Pulmonary artery (tissue), 1 donor: ENCODE data around the gene H4C12.

DNA sequence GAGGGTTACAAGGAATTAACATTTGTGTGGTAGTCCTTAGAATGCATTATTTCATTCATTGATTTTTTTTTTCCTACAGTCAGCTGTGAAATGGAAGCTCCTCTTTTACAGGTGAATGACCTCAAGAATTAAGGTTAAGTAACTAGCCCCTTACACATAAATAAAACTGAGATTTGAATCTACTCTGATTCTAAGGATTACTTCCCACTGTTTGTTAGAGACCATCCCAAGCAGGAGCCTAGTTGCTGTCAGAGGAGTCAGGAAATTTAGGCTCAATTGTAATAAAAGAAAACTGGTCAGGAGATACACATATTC, 1.8 kb downstream of the H2BC10 start:
- PRO-cap = no peak

GRCh38 chr6:26422819-26423515, 17.3 kb upstream of the BTN3A3 start:
- PRO-cap = no peak

- PRO-cap = no peak
Observed at GRCh38 chr6:26462984-26463600, 5.3 kb downstream of the BTN2A1 start.

DNA sequence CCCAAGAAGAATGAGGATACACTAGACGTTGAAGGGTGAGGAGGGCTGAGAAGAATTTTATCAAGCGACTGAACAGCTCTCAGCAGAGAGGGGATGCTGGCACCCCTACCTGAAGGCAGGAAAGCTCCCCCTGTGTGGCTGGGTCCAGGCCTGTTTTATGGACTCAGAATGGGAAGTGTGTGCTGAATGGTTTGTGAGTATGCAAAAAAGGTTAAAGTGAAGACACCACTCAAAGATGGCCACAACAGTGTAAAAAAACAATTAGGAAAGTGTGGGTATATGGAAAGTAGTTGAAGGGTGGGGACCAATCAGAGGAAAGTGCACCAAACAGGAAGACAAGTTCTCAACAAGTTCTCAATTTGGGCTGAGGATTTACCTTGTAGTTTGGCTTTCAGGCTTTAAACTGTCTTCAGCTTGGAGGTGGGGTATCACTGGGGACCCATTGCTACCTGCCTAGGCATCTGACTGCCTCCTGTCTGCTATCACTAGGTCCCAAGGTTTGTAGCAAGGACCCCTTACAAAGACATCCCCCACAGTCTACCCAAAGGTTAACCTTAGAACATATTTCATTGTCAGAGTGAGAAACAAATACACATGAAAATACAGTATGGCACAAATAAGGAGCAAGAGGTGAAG, 15.1 kb downstream of the BTN2A1 start:
- PRO-cap = no peak

- PRO-cap = no peak
Observed at GRCh38 chr6:26523545-26524140, 14.5 kb upstream of the HMGN4 start.

GRCh38 chr6:26553683-26554537, 15.7 kb downstream of the HMGN4 start:
- PRO-cap = no peak

GRCh38 chr6:26575288-26575805, 21.4 kb upstream of the ABT1 start:
- PRO-cap = no peak

DNA sequence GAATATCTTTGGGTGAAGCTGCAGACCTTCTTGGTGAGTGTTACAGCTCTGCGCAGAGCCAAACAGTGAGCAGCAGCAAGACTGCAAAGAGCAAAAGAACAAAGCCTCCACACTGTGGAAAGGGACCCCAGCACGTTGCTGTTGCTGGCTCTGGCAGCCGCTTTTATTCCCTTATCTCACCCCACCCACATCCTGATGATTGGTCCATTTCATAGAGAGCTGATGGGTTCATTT, 176.6 kb downstream of the H2BC11 start:
- PRO-cap = unidirectional peak, minus-strand start at position 137 of the sequence

- PRO-cap = no peak
Observed at GRCh38 chr6:27018434-27019016, 114.1 kb downstream of the H2BC11 start.

DNA sequence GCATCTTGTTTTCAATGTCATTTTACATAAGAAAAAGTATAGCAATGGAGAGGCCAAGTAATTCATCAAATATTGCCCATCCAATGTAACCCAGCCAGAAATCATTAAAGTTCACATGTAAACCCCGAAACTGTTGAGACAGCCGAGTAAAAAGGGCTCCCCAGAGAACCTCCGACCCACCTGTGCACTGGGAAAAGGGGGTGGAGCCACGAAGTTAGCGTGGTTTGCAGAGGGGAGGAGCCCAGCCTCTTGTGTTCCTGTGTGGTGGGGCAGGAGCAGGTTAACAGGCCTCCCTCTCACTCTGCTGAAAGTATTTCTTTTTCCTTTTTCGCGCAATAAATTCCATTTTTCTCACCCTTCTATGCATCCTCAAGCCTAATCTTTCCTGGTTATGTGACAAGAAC, 54.0 kb downstream of the H2BC11 start:
- PRO-cap = no peak

DNA sequence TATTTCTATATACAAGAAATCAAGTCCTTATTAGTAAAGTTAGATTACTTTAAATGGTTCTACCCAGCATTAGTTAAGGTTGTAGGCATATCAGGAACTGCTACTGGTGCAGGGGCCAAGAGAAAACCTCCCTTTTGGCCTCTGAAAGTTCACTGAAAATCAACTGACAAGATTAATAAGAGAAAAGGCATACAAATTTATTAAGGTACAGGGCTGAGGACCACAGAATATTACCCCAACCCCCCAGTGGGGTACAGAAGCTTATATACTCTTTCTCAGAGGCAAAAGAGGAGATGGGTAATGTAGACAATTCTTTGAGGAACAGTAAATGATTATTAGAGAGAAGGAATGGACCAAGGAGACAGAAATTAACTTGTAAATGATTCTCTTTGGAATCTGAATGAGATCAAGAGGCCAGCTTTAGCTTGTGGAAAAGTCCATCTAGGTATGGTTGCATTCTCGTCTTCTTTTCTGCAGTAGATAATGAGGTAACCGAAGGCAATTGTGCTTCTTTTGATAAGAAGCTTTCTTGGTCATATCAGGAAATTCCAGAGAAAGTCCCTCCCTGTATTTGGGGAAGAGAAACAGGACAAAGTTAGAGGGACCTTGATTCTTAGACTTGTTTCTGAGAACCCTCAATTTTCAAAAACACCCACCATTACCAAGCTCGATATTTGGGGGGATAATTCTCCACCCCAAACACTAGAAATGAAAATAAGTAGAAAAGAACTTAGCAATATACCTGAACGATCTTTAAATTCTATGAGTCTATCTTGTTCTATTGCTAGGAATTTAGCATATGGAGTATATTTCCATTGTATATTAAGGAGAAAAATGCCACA, 744 bp upstream of the H4C9 start:
- PRO-cap = no peak

DNA sequence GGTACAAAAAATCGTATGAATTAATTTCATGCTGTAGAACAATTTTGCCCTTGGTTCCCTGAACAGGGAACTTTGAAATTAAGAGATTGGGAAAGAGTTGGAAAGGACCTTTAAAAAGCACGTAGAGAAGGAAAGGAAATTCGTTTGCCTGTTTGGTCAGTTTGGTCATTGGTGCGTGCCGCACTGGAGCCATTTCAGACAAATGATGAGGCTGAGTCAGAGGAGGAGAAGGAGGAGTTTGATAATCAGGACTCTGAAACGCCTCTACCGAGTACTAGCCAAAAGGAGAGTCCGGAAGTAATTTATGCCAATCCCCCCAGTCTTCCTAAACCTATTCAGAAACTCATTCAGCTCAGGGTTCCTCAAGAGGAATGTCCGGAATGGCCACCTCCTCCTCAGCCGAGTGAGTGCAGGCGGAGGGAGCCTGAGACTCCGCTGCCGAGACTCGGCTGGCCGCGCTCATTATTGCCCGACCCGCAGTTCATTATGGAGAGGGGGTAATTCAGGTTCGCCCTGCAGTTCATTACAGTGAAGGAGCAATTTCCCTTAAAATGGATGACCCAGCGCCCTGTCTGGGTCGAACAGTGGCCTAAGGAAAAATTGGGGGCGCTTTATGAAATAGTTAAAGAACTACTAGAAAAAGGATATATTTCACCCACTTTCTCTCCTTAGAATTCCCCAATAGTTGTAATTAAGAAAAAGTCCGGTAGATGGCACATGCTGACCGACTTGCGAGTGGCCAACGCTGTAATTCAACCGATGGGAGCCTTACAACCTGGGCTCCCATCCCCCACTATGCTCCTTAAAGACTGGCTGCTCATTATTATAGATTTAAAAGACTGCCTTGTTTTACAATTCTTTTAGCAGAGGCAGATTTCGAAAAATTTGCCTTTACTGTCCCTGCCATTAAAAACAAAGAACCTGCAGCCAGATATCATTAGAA, 41.7 kb downstream of the H2AC12 start:
- PRO-cap = bidirectional peak, plus-strand start at position 399 of the sequence, minus-strand start at position 195 of the sequence

DNA sequence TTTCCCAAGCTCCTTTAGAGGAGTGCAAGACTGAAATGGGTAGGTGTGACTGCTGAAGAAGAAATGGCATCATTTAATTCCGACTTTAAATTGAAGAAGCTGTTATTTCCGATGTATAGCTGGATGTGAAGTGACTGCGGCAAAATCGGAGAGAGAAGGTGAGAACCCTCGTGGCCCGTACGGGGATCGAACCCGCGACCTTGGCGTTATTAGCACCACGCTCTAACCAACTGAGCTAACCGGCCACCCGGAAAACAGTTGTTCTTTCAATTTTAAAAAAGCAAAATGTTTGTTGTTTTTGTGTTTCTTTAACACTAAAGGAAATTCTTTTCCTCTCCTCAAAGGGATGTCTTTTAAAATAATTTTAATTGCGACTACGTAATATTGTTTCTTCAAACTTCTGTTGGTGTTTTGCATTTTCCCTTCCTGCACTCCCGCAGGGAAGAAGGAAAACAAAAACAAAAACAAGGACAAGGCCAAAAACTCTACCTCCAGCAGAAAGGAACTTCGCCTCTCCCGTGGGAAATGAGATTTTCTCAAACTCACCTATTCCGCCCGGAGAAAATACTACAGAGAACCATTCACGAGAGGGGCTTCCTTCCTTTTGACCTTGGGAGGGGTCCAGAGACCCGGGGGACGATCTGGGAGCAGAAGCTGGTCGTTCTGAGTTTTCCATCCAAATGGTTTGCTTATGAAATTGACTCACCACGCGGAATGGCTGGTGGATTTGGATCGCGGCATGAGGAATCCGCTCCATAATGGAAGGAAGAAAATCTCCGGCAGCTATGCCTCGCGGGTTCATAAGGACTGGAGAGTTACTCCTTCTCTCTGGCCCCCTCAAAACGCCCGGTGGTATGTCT, 9.9 kb upstream of the PRSS16 start:
- PRO-cap = no peak

GRCh38 chr6:27503360-27503989, 30.6 kb upstream of the ZNF184 start:
- PRO-cap = no peak

DNA sequence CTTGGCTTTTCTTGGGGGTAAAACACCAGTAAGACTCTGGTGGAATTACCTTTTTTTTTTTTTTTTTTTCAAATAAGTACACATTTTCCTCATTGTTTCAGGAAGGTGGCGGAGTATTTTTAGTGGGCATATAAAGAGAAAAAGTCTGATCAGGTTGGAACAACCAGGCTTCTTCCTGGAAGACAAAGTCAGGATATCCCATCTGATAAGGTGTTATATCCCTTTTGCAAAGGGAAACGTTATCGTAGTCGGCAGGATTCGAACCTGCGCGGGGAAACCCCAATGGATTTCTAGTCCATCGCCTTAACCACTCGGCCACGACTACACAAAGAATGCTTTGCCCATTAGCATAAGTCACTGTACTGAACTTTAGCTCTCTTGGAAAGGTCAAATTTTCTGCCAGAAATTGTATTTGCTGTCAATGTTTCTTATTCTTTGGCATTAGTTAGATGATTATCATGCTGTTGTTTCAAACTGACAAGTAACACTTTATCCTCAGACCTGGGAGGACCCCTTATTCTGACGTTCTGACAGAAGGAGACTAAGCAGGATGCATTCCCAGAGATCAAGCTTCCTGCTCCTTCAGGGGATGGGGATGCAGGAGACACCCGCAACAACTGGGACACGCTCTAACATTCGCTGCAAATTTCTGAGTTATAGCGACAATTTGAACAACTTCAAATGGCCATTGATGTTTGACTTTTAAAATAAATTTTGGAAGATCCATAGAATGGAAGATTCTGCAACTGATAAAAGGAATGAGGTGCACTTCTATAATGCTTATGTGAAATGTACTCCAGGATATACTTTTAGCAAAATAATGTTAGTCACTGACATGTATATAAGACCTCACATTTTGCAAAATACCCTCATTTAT, 68.9 kb upstream of the ZNF184 start:
- PRO-cap = no peak

DNA sequence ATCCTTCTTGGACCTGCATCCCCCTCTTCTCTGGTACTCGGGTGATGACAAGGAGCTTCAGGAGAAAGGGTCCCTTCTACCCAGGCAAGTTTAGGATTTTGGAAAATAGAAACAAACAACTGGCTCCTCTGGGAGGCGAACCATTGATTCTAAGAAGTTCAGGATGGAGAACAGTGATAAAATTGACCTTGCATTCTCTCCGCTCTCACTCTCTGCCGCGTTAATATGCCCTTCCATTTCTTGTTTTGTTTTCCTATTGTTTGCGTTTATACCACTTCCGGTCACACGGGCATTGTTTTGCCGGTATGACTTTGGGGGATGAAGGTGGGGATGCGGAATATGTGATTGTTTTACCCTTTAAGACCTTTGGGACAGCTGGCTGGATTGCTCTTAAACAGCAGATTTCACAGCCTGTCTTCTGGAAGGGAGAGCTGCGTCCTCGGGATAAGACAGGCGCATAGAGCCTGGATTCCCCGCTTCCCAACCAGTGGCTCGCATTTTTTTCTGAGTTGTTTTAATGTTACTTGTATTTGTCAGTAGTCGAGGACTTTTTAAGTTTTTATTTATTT, 144.2 kb upstream of the ZNF184 start:
- PRO-cap = no peak

- PRO-cap = no peak
Observed at GRCh38 chr6:27831429-27831769, at the start of gene H4C12. H4C12 (minus strand) TSS chr6:27831560.

- PRO-cap = no peak
Observed at GRCh38 chr6:27831770-27831941, 296 bp upstream of the H4C12 start.

- PRO-cap = no peak
Observed at GRCh38 chr6:27836491-27836701, 1.8 kb downstream of the H2AC15 start.

DNA sequence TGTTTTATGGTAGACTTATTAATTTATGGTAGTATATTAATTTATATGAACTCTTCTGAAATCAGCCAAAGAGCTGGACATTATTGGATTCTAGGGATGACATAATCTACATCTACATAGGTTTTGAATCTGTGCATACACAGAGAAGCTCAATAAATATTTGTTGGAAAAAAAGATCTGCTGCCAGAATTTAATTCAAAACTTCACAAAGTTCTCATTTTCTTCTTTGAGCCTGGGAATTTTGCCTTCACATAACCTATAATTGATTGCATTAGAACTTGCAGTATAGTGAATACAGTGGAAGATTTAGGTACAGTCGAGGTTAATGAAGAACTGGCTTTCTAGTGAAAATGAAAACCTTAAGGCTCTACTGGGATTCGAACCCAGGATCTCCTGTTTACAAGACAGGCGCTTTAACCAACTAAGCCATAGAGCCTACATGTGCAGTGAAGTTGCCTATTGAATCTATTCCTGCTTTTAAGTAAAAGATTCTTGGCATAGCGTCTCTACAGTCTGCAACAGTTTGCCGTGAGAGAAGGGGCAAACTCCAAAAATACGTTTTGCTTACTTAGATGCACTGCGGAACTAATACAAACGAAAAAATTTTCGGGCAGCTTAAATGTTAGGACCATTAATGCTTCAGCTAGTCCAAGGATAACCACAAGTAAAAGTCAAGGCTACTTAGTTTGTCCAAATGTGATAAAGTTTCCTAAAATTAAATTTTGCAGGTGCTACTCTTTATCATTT, 31.1 kb upstream of the ZSCAN23 start:
- PRO-cap = no peak